ENCODE results near the genes KLHL17 and PERM1.

DNA sequence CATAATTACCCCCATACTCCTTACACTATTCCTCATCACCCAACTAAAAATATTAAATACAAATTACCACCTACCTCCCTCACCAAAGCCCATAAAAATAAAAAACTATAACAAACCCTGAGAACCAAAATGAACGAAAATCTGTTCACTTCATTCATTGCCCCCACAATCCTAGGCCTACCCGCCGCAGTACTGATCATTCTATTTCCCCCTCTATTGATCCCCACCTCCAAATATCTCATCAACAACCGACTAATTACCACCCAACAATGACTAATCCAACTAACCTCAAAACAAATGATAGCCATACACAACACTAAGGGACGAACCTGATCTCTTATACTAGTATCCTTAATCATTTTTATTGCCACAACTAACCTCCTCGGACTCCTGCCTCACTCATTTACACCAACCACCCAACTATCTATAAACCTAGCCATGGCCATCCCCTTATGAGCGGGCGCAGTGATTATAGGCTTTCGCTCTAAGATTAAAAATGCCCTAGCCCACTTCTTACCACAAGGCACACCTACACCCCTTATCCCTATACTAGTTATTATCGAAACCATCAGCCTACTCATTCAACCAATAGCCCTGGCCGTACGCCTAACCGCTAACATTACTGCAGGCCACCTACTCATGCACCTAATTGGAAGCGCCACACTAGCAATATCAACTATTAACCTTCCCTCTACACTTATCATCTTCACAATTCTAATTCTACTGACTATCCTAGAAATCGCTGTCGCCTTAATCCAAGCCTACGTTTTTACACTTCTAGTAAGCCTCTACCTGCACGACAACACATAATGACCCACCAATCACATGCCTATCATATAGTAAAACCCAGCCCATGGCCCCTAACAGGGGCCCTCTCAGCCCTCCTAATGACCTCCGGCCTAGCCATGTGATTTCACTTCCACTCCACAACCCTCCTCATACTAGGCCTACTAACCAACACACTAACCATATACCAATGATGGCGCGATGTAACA, 52.6 kb downstream of the OR4F16 start:
- PRO-cap = no peak

DNA sequence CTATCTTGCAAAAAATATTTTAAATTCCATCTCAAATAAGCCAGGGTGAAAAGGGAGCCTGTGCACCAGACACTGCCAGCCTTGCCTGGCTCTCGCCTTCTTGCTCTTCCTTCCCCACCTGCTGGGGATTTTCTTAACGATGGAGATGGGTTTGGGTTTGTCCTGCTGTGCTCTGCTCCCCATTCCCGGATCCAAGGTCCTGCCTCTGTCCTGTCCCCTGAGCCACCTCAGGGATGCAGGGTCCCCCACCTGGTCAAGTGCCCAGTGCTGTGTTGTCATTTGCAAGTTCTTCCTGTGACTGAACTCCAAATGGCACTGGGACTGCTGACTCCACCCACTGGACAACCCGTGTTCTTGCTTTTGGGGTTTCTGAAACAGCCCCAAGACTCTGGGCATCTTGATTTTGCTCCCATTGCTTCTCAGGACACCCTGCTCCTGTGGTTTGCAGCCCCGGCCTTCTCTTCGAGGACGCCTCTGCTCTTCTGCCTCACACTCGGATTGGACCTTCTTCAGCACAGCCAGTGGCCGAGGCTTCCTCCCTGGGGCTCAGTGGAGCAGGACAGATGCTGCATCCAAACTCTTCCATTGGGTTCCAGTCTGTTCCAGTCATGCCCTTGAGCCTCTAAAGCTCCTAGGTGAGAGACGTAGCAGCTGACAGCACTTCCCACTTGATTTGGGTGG, 67.6 kb upstream of the SAMD11 start:
- PRO-cap = no peak

DNA sequence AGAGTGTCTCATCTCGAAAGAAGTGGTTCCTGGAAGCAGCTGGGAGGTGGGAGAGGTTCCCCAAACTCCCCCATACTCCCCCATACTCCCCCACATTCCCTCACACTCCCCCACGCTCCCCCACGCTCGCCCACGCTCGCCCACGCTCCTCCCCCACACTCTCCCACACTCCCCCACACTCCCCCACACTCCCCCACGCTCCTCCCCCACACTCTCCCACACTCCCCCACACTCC, 48.0 kb upstream of the SAMD11 start:
- PRO-cap = no peak

DNA sequence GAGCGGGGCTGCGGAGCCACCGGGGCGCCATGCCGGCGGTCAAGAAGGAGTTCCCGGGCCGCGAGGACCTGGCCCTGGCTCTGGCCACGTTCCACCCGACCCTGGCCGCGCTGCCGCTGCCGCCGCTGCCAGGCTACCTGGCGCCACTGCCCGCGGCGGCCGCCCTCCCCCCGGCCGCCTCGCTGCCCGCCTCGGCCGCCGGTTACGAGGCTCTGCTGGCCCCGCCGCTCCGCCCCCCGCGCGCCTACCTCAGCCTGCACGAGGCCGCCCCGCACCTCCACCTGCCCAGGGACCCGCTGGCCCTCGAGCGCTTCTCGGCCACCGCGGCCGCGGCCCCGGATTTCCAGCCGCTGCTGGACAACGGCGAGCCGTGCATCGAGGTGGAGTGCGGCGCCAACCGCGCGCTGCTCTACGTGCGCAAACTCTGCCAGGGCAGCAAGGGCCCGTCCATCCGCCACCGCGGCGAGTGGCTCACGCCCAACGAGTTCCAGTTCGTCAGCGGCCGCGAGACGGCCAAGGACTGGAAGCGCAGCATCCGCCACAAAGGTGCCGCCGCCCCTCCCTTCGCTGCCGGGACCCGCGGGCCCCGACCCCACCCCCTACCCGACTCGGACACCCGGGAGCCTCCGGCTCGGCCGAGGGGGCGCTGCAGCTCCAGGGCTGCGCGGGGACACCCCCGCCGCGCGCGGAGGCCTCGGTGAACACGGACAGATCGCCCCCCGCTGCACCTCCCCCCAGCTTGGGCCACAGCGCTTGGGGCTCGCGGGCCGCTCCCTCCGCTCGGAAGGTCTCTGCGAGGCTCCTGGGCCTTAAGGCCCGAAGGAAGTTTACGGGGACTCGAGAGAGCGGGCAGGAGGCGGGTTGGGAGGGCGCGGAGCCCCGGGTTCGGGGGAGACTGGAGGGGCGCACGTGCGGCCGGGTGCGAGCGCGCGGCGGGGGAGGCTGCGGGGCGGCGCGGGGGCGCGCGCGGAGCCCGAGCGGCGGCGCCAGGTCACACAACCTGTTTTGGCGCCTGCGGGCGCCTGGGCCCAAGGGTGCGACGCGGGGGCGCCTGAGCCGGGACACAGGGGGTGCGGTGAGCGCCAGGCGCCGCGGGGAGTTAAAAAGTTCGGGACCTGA, 1.0 kb downstream of the SAMD11 start:
- PRO-cap = bidirectional peak, plus-strand start at position 498 of the sequence, minus-strand start at position 468 of the sequence; bidirectional peak, plus-strand start at position 680 of the sequence, minus-strand start at position 569 of the sequence

DNA sequence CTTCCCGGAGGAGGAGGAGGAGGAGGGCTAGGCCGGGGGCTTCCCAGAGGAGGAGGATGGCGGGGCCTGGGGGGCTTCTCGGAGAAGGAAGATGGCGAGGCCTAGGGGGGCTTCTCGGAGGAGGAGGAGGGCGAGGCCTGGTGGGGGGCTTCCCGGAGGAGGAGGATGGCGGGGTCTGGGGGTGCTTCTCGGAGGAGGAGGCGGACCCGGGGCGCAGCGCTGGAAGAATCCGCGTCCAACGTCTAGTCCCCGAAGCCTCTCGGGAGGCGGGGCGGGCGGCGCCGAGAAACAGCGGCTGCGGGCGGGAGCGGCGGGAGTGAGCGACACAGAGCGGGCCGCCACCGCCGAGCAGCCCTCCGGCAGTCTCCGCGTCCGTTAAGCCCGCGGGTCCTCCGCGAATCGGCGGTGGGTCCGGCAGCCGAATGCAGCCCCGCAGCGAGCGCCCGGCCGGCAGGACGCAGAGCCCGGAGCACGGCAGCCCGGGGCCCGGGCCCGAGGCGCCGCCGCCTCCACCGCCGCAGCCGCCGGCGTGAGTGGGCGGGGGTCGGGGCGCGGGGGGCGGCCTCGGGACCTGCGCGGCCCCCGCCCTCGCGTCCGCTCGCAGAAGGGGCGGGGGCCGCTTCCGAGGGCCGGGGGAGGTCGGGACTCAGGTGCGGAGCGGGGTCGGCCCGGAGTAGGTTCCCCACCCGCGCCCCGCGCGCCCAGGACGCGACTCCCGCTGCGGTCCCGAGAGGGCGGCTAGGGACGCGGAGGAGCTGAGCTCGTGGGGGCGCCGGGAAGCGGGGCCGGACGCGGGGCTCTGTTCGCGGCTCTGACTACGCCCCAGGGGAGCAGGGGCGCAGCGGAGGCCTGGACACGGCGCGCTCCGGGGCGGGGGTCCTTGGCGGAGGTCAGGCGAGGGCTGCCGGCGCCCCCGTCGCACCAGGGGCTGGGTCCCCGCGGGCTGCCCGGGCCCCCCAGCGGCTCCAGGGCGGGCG, at the start of gene KLHL17:
TSS of gene KLHL17 (plus strand) at position 313 of the 977 bp plus-strand sequence.
- PRO-cap = bidirectional peak, plus-strand start at position 291 of the sequence, minus-strand start at position 261 of the sequence

GRCh38 chr1:981895-982650, at the start of gene PERM1:
TSS of gene PERM1 (minus strand) at chr1:982093.
- PRO-cap = no peak

- PRO-cap = no peak
These were observed 496 bp downstream of the HES4 start for GRCh38 chr1:999287-999915.

GRCh38 chr1:1032439-1032867, 12.5 kb downstream of the AGRN start:
- PRO-cap = no peak

DNA sequence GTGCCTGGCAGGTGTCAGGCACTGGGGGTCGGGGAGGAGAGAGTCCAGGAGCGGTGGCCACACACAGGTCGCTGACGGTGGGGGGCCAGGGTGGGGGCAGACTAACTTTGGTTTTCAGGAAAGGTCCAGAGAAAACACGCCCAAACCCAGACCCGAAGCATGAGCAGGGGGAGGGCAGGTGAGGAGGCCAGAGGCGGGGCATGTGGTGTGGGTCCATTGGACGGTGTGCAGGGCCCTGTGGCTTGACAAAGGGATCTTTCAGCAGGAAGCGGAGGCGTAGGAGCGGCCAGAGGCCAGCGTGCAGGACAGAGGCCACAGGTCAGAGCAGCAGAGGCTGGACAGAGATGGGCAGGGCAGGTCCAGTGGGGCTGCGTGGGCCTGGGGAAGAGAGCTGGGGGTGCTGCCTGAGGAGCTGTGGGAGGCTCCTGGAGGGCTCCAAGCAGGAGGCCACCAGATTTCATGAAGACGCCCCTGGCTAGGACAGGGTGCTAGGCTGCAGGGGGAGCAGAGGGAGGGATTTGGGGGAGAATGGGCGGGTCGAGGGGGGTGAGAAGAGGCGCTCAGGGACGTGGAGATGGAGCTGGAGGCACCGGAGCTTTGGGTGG, 15.8 kb downstream of the RNF223 start:
- PRO-cap = no peak

GRCh38 chr1:1058814-1059142, 15.3 kb downstream of the RNF223 start:
- PRO-cap = no peak

DNA sequence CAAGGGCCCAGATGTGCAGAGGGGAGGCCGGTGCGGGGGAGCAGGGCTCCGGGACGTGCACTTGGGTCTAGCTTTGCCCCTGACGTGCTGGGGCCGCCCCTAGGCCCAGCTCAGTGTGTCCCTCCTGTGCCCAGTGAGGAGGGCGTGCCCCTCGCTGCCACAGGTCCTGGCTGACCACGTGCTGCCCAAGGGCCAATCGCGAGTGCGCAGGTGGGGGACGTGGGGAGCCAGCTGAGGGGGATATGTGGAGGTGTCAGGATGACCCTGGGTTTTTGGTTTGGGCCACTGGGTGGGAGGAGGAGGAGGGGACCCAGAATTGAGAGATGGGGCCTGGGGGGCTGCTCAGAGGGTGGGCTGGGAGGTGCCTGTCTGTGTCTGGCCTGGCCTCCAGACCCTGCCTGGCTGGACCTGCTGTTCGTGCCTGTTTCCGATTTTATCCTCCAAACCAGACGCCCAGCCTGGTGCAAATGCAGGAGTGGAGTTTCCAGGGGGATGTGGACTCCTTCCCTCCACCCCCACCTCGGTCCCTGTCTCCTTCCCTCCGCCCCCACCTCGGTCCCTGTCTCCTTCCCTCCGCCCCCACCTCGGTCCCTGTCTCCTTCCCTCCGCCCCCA, 6.1 kb upstream of the RNF223 start:
- PRO-cap = no peak

GRCh38 chr1:1166845-1167694, 6.6 kb upstream of the TTLL10 start:
- PRO-cap = no peak

- PRO-cap = no peak
These were observed 4.1 kb upstream of the TTLL10 start for GRCh38 chr1:1169555-1169988.

- PRO-cap = no peak
These were observed 5.2 kb downstream of the B3GALT6 start for GRCh38 chr1:1237182-1237733.

GRCh38 chr1:1237734-1238434, 5.8 kb downstream of the B3GALT6 start:
- PRO-cap = no peak

GRCh38 chr1:1274573-1275137, 1.0 kb upstream of the UBE2J2 start:
- PRO-cap = no peak

DNA sequence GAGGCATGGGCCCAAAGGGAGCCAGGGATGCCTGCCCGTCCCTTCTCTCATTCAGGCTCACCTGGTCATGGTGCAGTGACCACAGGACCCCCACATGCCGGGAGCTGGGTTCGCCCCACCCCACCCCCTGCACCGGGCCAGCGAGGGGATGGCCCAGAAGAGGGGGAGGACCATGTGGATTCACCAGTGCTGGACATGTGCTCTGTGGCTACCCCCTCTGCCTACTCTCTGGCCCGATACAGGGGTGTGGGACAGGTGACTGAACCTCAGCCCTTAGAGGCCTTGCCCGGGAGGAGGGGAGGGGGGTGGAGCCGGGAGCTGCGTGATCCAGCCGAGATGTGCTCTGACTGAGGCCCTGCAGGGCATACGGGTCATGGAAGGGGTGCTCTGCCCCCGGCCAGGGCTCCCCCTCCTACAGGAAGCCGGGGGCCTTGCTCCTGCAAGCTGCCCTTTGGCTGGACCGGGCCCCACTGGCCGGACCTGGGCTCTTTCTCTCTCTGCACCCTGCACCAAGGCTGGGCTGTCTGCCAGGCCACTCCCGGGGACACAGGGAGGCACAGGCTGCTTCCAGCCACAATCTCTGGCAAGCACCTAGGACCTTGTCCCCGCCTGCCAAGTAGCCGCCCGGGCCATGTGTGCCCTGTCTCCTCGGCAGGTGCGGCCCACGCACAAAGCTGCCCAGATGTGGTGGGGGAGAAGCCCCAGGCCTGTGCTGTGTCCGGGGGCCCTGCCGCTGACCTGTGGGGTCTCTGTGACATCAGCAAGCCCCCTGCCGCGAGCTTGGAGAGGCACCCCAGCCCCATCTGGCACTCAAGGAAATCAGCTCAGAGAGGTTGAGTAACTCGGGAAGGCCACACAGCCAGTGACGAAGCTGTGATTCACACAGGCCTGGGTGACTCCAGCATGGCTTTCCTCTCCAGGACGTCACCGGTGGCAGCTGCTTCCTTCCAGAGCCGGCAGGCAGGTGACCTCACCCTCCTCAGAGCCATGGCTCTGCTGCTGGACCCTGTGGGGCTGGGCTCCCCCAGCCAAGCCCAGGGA, 1.4 kb downstream of the SCNN1D start:
- PRO-cap = no peak

DNA sequence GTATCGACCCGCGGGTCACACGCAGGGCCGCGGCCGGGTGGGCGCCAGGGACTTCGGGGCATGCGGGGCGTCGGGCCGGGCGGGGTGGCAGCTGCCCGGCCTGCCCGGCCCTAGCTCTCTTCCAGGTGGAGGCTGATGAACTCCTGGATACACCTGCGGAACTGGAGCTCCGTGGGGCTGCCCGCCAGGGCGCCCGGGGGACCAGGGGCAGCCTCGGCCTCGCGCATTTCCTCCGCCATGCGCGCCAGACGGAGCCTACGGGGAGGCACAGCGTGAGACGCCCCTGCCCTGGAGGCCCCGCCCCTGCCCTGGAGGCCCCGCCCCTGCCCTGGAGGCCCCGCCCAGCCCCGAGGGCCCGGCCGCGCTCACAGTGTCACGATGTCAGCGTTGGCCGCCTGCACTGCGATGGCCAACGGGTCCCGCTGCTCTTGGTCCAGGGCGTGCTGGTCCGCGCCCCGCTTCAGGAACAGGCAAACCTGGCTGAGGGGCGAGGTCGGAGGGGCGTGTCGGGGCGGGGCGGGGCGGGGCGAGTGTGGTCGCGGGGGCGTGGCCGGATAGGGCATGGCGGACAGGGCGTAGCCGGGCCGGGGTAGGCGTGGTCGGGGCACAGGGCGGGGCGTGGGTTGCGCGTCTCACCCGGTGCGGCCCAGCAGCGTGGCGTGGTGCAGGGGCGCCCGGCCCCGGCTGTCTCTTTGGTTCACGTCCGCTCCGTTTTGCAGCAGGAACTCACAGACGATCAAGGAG, 13.4 kb downstream of the SCNN1D start:
- PRO-cap = no peak

DNA sequence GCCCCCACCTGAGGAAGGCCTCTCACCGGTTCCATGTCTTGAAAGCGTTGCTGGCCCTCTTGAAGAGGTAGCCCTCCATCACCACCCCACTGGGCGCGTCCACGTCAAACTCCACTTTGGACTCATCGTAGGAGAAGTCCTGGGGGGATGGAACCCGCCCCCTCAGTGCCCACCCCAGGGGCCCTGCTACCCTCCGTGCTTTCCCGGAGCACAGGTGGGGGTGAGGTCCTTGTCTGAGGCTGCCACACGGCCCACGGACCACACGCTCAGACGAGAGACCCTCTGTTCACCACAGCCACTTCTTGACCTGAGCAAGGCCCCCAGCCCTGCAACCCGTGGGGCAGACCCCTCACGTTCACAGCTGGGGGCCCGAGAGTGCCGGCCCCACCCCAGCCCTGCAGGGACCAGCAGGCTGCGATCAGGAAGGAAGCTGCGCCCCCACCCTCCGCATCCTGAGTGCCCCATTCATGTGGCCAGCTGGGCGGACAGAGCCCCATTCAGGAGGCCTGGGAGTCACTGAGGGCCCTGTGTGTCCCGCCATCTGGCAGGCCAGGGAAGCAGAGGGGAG, 9.1 kb downstream of the ACAP3 start:
- PRO-cap = no peak

DNA sequence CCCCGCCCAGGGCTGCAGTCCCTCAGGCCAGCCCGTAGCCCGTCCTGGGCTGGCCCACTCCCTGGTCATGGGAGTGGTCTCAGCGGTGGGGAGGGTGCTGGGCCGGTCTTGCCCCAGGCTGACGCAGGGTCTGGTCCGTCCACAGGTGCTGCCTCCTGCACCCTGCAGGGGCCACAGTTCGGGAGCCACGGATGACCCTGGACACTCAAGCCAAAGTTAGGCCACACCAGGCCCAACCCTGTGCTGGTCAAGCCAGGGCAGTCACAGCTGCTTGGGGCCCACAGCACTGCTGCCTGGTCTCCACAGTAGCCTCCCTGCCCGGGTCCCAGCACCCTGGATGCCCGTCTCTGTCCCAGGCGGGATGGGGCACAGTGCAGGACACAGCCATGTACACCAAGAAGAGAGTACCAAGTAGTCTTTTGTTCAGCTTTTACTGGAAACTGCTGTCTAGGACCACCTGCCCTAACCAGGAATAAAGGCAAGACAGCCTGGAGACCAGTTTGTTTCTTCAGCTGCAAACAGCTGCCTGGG, 2.9 kb downstream of the PUSL1 start:
- PRO-cap = no peak